Thoracic aorta (tissue), 1 donor: ENCODE measurements around a stretch of chr10.

- RAMPAGE, long total RNA: no peak
Measured at GRCh38 chr10:22569484-22570285, 144.7 kb downstream of the PIP4K2A start.

- RAMPAGE, long total RNA: no peak
Measured at GRCh38 chr10:22598388-22598753, 116.0 kb downstream of the PIP4K2A start.

- RAMPAGE, long total RNA: no peak
Measured at GRCh38 chr10:22609563-22610377, 104.6 kb downstream of the PIP4K2A start.

DNA sequence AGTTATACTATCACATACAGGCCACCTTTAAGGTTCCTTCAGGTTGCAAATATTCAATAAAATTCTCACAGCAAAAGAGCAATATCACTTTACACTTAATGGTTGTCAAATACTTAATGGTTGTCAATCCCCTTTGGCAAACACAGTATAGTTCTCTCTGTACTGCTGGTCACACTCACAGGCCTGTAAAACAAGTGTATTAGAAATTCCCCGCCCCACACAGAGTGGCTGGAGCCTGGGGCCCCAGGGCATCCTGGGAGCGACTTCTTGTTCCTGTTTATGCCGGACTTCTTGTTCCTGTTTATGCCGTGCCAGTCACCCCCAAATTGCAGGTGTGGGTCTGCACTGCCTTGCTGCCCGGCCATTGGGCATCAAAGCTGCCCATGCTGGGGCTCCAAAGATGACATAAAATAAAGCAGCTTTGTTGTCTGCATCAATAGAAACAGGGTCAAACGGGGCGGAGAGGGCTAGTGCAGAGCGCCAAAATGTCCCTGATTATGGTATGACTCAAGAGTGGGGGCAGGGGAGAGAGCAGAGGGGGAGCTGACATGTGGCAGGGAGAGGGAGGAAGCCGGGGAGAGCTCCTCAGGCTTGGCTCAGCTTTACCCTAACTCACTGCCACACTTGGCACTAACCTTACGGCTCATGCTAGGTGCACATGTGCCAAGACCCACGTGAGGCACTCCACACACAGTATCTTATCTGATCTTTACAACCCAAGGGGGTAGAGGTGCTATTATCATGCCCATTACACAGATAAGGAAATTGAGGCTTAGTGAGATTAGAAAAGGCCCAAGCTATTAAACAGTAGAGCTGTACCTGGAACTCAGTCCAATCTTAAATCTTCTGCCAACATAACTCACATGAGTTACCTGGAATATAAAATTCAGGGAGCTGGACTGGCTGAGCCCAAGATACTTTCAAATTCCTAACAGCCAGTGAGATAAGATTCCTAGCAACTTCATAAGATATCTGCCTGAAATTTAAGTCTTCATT is 98.4 kb downstream of the PIP4K2A start:
- RAMPAGE, long total RNA: no peak

GRCh38 chr10:22618104-22618811 is 96.1 kb downstream of the PIP4K2A start:
- RAMPAGE, long total RNA: no peak

DNA sequence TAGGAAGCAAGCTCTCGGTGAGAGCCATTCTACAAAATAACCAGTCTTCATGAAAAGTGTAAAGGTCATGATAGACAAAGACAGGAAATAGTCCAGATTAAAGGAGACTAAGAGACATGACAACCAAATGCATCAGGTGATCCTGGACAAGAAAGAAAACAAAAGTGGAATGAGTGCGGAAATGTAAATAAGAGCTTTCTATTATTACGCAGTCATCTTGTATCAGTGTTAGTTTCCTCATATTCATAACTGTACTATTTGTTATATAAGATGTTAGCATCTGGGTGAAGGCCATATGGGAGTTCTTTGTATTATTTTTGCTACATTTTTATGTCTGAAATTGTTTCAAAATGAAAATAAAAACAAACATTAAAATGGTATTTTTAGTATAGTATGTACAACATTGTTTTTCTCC is 82.3 kb downstream of the PIP4K2A start:
- RAMPAGE, long total RNA: no peak

- RAMPAGE, long total RNA: no peak
Measured at GRCh38 chr10:22692499-22693160, 21.7 kb downstream of the PIP4K2A start.

DNA sequence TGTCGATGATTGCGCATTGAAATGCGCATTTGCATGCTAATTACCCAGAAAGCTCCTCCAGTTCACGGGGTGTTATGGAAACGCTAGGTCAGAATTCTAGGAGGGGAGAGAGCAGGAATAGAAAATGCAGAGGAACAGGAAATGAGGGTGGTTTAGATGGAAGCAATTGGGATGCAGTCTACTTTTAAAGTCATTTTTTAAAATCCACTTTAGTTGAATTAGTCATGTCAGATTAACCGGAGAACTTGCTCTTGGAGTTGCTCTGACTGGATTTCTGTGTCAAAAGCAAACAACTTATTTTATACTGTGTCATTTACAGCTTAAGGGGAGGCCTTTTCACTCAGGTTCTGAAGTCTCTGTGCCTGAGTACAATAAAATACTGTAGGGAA is 39.3 kb upstream of the MSRB2 start:
- RAMPAGE, long total RNA: no peak

GRCh38 chr10:23369942-23370628 is 25.5 kb upstream of the C10orf67 start:
- RAMPAGE, long total RNA: no peak

DNA sequence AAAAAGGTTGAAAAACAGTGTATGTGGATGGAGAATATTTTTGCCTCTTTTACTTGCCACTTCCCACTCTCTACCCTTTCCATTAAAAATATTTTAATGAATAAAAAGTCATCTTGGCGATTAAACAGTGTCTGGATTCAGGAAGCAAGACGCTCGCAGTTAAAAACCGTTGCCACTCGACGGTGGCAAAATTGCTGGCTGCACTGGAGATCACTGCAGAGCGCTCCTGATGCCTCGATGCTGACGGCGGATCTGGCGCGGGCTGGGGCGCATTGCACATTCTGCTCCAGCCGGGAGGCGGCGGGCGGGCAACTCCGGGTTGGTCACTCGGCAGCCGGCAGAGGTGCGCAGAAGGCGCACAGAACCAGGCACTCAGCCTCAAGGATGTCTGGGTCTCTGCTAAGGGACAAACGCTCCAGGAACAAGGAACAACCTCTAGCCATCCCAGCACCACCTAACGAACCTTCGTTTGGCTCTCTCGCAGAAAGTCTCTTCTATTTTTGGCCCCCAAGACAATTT is 254.5 kb downstream of the OTUD1 start:
- RAMPAGE, long total RNA: no peak

DNA sequence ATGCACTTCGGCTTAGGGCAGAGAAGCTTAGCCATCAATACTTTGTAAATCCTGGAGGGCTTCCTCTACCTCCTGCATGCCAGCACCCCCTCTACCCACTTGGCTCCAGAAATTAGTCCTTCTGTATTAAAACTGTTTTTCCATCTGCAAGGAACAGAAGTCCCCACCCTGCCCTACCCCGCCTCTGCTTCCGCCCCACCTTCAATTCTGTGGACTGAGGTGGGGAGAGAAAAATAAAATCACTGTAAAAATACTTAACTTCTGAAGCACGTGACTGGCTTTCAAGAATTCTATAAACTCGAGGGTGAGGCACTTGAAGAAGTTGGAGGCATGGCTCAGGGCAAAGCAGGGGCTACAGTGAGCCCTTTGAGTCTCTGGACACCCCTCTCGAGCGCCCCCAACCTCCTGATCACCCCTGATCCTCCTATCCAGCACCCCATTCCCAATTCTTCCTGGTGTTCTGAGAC is 7.4 kb upstream of the KIAA1217 start:
- RAMPAGE, long total RNA: no peak

DNA sequence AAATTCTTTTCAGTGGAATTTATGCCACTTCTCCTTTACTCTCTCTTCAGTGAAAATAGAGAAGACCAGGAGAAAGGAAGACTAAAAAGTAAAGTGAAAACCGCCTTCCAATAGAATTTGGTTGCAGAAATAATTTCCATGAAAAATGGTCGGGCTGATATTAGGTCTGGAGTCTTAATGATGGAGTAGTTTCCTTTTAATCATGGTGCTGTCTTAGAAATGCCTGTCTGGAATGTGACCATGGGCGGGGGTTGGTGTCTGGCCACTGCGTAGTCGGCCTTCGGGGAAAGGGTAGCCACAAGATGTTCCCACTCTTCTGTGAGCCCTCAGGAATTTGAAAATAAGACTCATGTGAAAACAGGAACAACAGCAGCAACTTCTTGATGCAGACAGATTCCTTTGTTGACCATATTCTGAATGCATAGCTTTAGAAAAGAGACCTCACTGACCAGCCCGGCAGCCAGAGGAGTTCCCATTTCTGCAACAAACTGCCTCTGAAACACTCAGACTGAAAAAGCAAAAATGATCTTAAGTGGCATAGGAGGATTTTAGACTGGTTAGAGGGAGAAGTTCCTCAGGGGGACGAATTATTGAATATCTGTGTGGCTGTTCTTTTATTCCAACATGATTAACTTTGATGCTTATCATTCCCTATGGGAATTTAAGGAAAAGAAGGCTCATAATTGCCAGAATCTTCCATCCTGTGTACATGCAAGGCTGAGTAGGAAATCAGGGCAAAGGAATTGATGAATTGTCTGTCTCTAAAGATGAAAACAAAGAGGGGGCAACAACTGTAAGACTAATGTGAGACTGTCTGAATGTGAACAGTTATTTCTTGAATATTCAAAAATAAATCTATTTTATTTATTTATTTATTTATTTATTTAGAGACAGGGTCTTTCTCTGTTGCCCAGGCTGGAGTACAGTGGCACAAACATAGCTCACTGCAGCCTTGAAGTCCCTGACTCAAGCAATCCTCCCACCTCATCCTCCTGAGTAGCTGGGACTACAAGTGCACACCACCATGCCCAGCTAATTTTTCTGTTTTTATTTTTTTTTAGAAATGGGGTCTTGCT is 177.1 kb downstream of the KIAA1217 start:
- RAMPAGE, long total RNA: no peak

DNA sequence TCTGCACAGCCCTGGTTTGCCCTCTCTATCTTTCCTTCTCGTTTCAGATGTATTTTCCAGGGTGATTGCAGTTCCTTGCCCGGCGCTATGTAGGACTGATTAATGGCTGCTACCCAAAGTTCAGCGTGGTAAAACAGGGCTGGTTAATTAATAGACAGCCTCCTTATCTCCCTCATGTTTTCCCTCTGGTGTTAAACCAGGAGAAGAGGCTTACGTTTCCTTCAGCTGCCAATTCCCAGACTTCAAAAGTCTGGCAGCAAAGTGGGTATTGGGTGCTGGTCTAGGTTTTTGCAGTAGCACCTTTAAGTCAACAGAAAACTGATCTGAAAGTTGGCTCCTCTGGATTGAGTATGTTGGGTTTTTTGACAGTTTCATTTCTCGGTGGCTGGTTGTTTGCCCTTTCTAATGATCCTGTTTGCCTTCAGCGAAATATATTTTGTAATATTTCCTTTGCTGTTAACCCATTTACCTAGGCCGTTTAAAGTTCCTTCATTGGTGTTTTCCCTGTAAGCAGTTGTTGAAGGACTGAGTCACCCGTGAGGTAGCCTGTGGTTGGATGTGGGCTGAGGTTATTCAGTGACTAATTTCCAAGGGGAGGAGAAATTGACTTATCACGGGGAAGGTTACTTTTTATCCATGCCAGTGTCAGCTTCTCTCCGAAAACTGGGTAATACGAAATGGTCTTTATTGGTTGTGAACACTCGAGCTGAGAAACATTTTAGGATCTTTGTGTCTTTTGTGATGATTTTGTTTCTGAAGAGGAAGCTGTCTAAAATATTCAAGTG is 257.1 kb downstream of the KIAA1217 start:
- RAMPAGE, long total RNA: start-site peak on the plus strand centred at position 625 of the sequence, 29 bp wide, 13 reads

DNA sequence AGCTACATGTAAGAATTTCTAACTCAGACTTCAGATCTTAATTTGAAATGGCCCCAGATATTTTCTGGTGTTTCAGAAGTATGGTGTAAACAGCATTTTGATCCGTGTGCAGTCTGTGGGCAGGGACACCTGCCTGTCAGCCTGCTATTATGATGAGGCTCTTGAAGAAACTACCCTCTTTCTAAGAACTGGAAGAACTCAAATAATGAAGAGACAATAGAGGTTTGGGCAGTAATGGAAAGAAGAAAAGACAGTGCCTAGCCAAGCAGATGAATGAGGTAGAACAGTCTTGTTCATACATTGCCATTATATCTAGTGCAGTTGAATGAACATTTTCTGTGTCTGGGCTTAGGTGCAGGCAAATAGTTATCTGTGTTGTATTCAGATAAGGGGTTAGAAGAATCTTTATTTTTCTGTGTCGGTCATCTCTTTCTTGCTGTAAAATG is 256.5 kb downstream of the ARHGAP21 start:
- RAMPAGE, long total RNA: no peak

GRCh38 chr10:24585292-24585772 is 138.4 kb downstream of the ARHGAP21 start:
- RAMPAGE, long total RNA: no peak

GRCh38 chr10:24645806-24646169 is 77.9 kb downstream of the ARHGAP21 start:
- RAMPAGE, long total RNA: no peak

DNA sequence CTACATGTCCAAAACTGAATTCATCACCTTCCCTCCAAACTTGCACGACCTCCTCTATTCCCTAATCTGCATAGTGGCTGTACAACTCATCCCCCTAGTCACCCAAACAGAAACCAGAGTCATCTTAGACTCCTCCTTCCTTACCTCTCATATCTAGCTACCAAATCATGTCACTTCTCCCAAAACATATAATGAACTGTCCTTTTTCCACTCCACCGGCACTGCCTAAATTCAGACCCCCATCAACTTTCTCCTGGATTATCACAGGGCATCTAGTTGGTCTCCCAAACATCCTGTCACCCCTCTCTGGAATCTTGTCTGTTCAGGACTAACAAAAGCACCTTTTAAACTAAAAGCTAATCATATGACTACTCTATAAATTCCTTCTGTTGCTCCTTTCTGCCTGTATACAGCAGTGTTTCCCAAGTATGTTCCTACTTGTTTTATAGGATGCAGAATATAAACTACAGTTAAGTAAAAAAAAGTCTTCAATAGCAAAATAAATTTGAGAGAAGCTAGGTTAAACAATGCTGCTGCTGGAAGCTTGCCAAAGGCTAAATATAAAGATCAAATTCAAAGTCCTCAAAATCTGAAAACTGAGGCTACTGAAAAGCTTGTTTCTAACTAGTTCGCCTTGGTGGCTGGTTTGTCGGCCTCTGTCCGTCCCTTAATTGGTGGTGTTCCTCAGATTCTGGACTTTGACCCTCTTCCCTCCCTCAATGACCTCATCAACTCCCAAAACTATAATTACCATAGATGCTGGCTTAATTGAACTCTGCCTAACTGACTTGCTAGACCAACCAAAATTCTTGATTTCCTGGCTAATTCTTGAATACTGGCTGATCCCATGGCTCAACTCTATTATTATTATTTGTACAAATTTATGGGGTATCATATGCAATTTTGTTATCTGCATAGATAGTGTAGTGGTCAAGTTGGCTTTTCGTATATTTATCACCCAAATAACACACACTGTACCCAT is 15.8 kb downstream of the ARHGAP21 start:
- RAMPAGE, long total RNA: no peak

GRCh38 chr10:24958576-24959025 is 6.2 kb upstream of the PRTFDC1 start:
- RAMPAGE, long total RNA: no peak

DNA sequence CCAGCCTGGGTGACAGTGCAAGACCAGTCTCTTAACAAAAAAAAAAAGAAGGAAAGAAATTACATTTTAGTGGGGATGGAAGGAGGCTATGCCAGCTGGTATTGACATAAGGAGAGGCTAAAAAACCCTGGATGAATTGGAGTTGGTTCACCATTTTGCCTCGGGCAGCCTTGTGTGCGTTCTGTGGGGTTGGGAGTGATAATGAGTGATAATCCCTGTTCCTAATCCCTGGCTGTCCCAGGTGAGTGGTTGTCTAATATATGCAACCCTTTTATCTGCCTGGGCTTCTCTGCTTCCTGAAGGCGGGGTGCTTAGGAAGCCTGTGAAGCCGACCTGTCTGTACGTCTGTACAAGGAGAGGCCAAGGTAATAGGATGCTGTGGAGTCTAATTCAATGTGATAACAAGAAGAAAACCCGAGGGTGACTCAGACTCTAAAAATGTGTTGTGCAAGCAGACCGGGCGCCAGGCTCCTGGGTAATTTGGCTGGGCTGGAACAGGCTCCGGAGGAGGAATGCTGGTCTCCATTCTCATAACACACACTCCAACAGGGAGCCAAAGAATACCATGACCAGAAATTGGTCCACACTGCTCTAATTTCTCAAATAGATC is 43.5 kb downstream of the THNSL1 start:
- RAMPAGE, long total RNA: no peak

DNA sequence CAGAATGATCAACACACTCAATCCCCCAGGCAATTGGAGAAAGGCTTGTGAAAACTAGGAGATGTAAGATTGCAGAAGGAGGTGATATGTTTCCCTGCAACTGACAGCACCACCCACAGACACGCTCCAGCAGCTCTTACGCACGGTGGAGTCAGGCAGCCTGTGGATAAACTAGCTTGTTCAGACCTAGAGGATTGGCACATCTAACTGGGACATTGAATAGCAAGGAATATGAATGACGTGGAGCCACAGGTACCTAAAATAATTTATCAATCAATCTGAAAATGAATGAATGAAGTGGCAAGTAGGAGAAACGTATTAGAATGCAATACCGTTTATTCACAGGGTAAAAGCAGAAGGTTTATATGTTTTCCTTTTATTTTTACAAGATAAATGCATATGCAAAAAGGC is 125.6 kb upstream of the MYO3A start:
- RAMPAGE, long total RNA: no peak